Measurements from ENCODE around the gene TUBA3C.

DNA sequence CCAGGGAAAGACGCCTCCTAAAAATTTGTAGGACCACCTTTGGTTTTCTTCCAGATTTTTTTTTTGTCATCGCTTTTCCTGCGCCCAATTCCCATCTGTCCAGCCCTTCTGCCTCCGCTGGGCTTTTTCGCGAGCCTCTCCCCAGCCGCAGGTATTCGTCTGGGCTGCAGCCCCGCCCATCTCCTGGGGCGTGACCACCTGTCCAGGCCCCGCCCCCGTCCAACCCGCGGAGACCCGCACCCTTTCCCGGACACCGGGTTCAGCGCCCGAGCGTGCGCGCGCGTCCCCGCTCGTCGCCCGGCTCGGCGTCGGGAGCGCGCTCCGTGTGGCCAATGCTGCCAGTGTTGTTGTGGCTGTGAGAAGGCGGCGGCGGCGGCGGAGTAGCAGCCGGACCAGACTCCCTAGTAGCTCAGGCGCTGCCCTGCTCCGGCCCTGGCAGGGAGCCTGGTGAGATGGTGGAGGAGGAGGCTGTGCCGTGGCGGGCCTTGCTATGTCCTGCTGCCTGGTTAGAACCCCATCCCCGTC lies 553.3 kb downstream of the TUBA3C start:
- PRO-cap = no peak

- PRO-cap = no peak
These were observed at the start of gene TUBA3C for GRCh38 chr13:19181518-19181920. Gene TUBA3C (minus strand): TSS chr13:19181824.

- PRO-cap = no peak
These were observed 12.8 kb downstream of the MPHOSPH8 start for GRCh38 chr13:19646179-19646751.

GRCh38 chr13:19751220-19751584 lies 31.5 kb downstream of the PSPC1 start:
- PRO-cap = no peak

GRCh38 chr13:19862311-19863189 lies 899 bp downstream of the ZMYM5 start:
- PRO-cap = unidirectional peak, plus-strand start at chr13:19862810

DNA sequence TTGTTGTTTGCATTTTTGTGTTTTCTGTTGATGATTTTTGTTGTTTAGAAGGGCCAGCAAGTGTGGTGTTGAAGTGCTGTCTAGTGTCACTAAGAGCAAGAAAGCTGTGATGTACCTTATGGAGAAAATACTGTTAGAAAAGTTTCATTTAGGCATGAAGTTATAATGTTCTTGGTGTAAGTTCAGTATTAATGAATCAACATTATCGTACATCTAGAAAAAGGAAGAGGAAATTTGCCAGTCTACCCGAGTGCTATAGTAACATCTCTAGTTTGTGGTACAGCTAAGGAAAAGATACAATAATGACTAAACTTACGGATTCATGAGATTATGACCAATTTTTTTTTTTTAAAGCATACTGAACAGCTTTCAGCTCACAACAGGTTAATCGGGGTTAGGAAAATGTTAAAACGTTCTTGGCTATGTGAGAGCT lies 96.9 kb downstream of the ZMYM2 start:
- PRO-cap = no peak

- PRO-cap = no peak
These were observed 23.2 kb downstream of the GJA3 start for GRCh38 chr13:20137653-20138027.

DNA sequence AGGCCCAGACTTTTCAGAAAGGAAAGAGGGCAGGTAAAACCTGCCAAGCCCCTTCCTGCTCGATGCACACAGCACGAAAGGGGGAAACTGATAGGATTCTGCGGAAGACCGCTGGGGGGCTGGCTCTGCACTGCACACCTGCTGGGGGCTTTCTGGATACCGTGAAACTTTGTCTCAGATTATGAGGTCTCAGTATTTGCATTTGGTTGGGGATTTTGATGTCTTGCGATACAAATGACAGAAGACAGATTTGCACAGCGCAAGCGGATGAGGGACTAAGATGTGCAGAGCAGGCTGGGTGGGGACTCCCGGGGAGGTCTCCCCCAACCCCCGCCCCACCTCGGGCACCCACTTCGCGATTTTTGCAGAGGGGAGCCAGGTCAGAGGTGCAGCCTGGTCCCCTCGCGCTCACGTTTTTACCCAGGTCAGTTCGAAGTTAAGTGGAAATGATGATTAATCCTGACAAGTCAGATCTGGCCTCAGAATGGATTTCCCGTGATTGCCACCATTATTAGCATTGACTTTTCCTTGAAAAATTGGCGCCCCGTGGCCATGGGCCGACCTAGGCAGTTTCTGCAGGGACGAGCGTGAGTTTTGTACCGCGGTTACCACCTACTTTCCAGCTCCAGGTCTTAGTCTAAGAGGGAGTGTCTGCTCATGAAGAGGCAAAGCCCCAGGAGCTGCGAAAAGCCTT lies 1.2 kb upstream of the GJB2 start:
- PRO-cap = no peak

DNA sequence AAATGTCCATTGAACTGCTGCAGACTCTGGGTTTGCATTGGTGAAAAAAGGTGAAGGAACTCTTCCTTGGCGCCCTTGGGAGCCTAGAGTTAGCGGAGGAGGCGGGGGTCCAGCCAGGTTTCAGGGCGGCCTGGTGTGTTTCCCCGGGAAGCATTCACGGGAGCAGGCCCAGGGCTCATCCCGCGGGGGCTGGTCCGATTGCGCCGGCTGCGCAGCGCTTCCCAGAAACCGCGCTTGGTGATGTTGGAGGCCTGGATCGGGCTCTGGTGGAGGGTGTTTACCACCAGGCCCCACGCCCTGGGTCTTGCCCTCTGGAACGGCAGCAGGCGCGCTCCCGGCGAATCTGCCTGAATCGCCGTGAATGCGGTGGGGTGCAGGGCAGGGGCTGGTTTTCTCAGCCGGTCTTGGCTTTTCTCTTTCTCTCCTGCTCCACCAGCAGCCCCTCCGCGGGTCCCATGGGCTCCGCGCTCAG lies 69.2 kb upstream of the GJB6 start:
- PRO-cap = no peak

DNA sequence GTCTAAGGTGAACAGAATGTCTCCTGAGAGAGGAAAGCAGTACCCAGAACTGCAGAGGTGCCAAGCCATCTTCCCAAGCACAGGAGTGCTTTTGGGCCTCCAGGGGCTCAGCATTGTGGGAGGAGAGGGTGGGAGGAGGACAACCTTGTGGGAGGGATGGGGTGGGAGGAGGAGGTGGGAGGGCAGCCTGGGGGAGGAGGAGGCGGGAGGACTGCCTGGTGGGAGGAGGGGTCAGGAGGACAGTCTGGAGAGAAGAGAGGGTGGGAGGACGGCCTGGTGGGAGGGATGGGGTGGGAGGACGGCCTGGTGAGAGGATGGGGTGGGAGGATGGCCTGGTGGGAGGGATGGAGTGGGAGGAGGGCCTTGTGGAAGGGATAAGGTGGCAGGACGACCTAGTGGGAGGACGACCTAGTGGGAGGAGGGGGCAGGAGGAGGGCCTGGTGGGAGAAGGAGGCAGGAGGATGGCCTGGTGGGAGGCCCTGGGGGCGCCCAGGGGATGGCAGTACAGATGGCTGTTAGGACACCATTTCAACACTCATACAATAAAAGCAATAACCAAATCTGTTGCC lies 63.8 kb downstream of the CRYL1 start:
- PRO-cap = no peak

DNA sequence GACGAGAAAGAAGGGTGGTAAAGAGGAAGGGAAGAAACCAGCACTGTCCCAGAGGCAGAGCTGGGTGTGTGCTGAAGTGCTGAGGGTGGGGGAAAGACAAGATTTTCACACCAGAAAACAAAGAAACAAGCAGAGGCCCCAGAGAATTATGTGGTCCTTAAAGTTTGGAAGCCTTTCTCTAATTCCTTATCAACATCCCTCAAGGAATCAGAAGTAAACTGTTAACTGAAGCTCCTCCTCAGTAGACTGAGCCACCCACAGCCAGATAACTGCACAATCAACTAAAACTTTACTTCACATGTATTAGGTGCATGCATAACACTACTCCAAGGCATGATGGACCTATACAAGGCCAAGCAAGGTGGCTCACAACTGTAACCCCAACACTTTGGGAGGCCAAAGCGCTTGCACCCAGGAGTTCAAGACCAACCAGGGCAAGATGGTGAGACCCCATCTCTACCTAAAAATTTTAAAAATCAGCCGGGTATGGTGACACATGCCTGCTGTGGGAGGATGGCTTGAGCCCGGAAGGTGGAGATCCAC lies 2.0 kb downstream of the CRYL1 start:
- PRO-cap = no peak

GRCh38 chr13:20524600-20525016 lies 1.0 kb downstream of the CRYL1 start:
- PRO-cap = no peak

DNA sequence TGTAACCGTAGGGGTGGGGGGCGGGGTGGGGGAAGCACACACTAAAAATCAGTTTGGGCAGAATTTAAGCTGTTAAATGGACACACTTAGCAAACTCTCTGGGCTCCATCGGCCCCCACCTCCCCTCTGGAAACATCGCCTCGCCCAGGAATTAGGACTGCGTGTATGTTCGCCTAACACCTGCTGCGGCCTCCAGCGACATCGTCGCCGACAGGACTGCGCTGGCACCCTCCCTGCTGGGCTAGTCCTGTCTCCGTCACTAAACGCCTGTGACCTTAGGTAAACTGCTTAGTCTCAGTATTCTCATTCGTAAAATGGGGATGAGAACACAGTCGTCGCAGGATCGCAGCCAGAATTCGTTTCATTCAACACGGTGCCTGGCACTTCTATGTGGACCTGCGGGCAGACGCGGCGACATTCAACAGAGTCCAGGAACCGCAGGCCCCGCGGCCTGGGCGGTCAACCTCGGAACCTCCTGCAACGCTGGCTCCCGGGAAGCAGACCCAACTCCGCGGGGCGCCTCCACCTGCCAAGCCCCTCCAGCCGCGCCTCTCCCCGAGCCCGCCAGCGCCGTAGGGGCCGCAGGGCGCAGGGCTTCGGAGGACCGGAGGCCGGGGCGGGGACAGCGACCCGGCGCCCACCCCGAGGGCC lies 501 bp downstream of the CRYL1 start:
- PRO-cap = no peak

DNA sequence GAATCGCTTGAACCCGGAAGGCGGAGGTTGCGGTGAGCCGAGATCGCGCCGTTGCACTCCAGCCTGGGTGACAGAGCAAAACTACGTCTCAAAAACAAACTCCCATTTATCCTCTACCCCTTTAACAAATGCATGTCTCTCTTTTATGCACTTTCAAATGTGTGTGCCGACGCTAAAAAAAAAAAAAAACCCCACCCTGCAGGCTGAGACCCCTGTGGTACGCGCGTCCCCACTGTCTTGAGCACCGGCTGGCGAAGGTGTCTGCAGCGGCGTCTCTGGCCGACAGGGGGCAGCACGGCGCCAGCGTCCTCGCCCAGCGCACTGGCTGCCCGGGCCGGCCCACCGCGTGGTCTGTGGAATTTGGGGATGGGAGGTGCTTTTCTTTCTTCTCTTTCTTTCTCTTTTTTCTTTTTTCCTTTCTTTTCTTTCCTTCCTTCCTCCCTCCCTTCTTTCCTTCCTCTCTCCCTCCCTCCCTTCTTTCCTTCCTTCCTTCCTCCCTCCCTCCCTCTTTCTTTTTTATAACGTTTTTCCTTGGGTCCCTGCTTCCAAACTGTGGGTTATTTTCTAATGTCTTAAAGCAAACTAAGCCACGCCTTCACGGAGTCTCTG lies 9.1 kb downstream of the IL17D start:
- PRO-cap = no peak

- PRO-cap = no peak
These were observed 10.2 kb downstream of the IL17D start for GRCh38 chr13:20713636-20714166.

- PRO-cap = no peak
These were observed 25.4 kb downstream of the IL17D start for GRCh38 chr13:20728854-20729291.

DNA sequence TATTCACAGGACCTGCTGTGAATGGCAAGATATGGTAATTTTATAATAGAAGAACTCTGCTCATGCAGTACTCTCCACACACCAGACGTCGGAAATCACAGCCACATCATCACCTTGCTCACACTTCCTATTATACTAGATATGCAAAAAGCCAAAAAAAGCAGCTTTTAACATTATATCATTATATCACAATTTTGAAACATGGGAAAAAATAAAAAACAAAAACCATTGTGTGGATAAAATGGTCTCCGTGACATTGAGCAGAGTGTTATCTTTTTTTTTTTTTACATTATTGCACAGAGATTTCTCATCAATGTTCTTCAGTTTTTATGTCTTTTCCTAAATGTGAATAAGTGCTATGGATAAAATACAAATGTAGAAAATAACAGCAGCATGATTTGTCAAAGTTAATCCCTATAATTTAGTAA lies 71.6 kb upstream of the XPO4 start:
- PRO-cap = no peak

DNA sequence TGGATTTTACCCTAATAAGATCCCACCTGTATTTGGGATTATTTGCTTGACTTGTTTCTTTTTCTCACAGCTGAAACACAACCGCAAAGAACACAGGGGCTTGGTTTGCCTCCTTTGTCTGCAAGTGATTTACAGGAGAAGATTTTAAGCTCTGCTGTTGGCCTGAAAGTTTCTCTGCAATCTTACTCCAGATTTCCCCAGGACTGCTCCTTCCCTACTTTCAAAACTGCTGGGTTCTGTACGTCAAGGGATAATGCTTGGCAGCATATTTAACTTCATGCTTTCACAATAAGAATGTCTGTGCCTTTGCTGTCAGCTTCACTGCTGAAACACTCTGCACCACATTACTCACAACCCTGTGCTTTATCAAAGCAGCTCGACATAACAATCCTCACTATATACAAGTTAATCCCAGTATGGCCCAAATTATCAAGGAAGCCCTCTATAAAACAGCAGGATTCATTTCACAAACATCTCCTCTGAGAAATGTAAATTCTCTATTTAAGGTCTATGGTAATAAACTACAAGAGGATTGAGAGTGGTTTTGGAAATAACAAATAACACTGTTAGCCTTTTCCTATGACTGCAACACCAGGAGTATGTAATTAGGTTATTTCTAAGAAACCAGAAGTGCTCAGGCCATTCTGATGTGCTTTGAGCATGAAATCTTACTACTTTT lies 17.5 kb downstream of the LATS2 start:
- PRO-cap = no peak

- PRO-cap = bidirectional peak, plus-strand start at chr13:21060496, minus-strand start at chr13:21060181
These were observed 1.4 kb downstream of the LATS2 start for GRCh38 chr13:21059761-21060581.

DNA sequence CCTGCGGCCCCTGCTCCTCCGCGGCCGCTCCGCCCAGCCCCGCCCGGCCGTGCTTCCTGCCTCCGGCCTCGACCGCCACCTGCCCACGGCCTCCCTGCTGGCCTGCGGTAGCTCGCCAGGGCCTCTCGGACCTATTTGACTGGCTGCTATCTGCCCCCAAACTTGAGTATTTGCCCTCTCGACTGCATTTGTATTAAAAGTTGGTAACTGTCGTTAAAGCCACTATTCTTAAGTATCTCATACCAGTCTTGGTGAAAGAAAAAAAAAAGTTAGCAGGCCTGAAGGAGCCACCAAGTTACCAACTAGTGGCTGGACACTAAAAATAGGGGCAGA lies 221 bp upstream of the LATS2 start:
- PRO-cap = bidirectional peak, plus-strand start at position 52 of the sequence, minus-strand start outside the sequence

All from osteocyte (in vitro differentiated cells).